Measurements from ENCODE around the genes SLC29A4, TNRC18, RSPH10B and DAGLB.

- PRO-cap, 5 experiments = peak in 3 of 5 experiments; most common plus-strand start chr7:5282918 (in 1); most common minus-strand start chr7:5283048 (in 3)
- RAMPAGE, long total RNA, 2 experiments = no peak in any of the 2 experiments
- RRBS = 3% methylated on average over 18 of the region's 84 CpGs
Observed at GRCh38 chr7:5282776-5283430, at the start of gene SLC29A4. Gene SLC29A4, plus strand, starts transcription at chr7:5282943.

- PRO-cap, 5 experiments = no peak in any of the 5 experiments
- RAMPAGE, long total RNA, 2 experiments = no peak in any of the 2 experiments
- RRBS = no CpG with 5 or more reads among the region's 13 CpGs
Observed at GRCh38 chr7:5401392-5401921, 22.2 kb downstream of the TNRC18 start.

DNA sequence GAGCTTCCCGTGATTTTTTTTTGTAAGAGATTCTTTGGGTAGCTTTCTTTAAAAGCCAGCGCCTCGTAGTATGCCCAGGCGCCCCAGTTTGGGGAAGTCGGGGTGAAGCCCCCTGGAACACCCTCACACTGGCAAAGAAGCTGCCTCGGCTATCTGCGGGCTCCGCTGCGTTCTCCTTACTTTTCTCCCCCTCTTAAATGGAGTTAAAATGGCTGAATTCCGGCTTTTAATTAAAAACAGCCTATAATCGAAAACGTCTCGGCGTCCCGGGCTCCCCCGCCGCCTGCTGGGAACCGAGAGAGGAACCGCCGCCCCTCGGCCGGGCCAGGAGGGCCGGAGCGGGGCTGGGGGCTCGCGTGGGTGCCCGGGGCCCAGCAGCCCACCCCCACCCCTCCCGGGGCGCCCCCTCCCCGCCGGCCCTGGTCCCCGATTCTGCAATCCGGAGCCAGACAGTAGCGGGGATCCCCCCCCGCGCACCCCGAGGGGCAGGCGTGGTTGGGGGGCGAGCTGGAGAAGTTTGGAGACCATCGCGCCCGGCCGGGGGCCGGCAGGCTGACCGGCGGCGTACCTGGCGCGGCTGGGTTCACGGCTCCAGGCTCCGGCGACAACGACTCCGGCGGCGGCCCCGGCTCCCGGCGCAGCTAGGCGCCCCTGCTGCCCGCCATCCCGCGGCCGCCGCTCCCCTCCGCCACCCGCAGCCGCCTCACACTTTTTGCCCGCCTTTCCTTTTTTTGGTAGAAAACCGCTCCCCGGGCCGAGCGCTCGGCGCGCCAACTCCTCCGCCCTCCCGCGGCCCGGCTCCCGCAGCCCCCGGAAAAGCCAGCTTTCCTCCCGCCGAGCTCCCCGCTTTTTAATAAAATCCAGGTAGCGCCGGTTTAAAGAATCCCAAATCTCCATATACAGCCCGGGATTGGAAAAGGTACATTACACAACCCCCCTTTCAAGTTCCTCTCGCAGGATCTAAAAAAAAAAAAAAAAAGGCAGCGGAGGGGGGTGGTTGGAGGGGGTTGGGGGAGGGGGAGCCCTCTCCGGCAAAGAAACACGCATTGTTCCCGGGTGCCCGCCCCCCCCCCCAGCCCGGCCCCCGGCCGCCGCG lies at the start of gene TNRC18:
TSS of gene TNRC18 (minus strand) at position 962 of the 1,096 bp plus-strand sequence.
- PRO-cap, 5 experiments = peak in 5 of 5 experiments; most common minus-strand start position 852 of the sequence (in 5)
- RAMPAGE, long total RNA, 2 experiments = no peak in any of the 2 experiments
- RRBS = 2% methylated on average over 50 of the region's 99 CpGs

- PRO-cap, 5 experiments = no peak in any of the 5 experiments
- RAMPAGE, long total RNA, 2 experiments = no peak in any of the 2 experiments
- RRBS = no CpG with 5 or more reads among the region's 14 CpGs
Observed at GRCh38 chr7:5527580-5527980, 2.8 kb downstream of the ACTB start.

DNA sequence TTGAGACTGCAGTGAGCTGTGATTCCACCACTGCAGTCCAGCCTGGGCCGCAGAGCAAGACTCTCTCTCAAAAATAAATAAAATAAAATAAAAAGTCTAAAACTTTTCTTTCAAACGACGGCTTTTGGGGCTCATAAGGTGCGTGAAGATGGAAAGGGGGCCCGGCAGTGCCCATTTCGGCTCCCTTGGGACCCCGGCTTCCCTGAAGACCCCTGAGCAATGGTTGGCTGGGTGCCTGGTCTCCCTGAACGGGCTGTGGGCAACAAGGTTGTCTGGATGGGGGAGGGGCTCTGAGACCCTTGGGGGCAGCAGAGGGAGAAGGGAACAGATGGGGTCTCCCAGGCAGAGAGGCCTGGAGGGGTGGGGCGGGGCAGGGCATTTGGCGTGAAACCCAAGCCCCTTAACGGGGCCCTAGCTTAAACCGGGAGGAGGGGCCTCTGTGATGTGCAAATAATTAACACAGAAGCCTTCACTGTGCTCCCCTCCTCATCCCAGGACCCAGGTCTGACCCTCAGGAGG lies 17.8 kb downstream of the FSCN1 start:
- PRO-cap, 5 experiments = no peak in any of the 5 experiments
- RAMPAGE, long total RNA, 2 experiments = no peak in any of the 2 experiments
- RRBS = no CpG with 5 or more reads among the region's 12 CpGs

- PRO-cap, 5 experiments = no peak in any of the 5 experiments
- RAMPAGE, long total RNA, 2 experiments = no peak in any of the 2 experiments
- RRBS = no CpG with 5 or more reads among the region's 16 CpGs
Observed at GRCh38 chr7:5633279-5633978, 40.8 kb downstream of the FSCN1 start.

DNA sequence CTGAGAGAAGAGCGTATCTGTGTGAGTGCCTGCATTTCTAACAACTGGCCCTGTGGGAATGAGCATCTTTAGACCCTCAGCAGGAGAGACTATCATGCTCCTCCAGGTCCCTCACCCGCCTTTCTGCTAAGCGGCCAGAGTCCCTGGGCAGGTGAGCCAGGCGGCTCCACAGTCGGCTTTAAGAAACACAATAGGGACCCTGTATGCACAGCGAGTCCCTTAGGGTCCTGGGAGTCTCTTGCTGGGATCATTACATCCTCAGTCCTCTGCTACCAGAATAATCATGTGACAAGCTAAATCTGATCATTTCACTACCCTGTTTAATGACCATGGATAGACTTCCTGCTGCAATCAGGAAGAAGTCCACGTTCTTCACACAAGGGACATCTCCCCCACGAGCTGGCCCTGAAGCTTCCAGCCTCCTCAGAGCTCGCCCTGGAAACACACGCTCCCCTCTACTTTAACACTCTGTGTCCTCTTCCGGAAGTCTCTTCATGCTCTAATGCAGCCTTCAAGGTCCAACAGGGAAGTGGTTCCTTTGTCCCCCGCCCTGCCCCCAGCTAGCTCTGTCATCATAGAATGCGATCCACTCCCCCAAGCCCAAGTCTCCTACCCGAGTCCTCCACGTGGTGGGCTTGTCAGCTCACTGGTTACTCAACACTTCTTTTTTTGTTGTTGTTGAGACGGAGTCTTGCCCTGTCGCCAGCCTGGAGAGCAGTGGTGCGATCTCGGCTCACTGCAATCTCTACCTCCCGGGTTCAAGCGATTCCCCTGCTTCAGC lies 87.3 kb downstream of the FSCN1 start:
- PRO-cap, 5 experiments = peak in 2 of 5 experiments; most common plus-strand start position 686 of the sequence (in 2); most common minus-strand start position 470 of the sequence (in 2)
- RAMPAGE, long total RNA, 2 experiments = no peak in any of the 2 experiments
- RRBS = no CpG with 5 or more reads among the region's 21 CpGs

- PRO-cap, 5 experiments = no peak in any of the 5 experiments
- RAMPAGE, long total RNA, 2 experiments = no peak in any of the 2 experiments
- RRBS = no CpG with 5 or more reads among the region's 7 CpGs
Observed at GRCh38 chr7:5680730-5681651, 88.4 kb downstream of the FSCN1 start.

- PRO-cap, 5 experiments = no peak in any of the 5 experiments
- RAMPAGE, long total RNA, 2 experiments = no peak in any of the 2 experiments
- RRBS = 67% methylated on average over 1 of the region's 12 CpGs
Observed at GRCh38 chr7:5696262-5696665, 85.2 kb downstream of the RNF216 start.

DNA sequence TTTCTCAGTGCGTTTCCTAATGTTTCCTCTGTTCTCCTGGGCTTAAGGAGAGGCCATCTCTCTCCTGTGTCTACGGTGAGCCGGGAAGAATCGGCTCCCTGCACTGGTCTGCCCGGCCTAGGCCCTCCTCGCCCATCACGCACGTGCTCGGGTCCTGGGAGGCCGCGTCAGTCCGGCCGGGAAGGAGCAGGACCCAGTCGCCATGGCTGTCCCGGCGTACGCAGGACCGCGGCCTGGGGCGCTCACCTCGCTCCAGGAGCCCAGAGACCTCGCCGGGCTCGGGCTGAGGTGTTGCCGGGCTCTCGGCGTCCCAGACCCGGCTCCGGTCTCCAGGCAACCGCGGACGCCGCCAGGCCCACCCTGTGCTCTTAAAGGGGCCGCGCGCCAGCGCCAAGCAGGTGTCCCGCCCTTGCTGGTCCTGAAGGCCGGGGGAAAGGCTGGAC lies at the start of gene RSPH10B:
TSS of gene RSPH10B (minus strand) at position 318 of the 443 bp plus-strand sequence.
- PRO-cap, 5 experiments = no peak in any of the 5 experiments
- RAMPAGE, long total RNA, 2 experiments = no peak in any of the 2 experiments
- RRBS = no CpG with 5 or more reads among the region's 39 CpGs

DNA sequence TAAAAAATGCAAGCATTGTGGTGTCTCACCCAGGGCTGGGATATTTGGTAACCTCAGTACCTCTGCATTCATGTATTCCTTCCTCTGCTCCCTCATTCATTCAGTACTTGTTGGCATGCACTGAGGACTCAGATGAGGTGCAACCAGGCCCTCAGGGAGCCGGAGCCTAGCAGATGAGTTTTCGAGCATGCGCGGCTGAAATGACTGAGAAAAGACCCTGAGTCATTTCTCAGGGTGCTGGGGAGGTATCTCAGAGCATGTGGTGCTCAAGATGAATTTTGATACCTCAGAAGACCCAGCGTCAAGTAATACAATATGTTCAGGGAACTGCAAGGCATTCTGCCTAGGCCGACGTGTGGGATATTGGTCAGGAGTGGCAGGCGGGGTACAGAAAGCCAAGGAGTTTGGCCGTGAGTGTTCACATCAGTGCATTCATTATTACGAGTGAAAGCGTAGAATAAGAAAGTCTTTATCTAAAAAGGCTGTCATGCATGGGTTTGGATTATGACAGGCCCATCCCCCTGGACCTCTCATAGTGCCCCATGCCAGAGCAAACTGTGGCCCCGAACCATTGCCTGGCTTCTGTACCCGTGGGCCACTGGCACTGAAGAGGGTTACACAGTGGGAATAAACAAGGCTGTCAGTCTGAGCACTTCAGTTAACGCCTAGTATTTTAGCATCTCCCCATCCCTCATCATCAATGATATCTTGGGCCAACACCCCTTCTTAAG lies 7.5 kb downstream of the AIMP2 start:
- PRO-cap, 5 experiments = no peak in any of the 5 experiments
- RAMPAGE, long total RNA, 2 experiments = no peak in any of the 2 experiments
- RRBS = no CpG with 5 or more reads among the region's 14 CpGs

DNA sequence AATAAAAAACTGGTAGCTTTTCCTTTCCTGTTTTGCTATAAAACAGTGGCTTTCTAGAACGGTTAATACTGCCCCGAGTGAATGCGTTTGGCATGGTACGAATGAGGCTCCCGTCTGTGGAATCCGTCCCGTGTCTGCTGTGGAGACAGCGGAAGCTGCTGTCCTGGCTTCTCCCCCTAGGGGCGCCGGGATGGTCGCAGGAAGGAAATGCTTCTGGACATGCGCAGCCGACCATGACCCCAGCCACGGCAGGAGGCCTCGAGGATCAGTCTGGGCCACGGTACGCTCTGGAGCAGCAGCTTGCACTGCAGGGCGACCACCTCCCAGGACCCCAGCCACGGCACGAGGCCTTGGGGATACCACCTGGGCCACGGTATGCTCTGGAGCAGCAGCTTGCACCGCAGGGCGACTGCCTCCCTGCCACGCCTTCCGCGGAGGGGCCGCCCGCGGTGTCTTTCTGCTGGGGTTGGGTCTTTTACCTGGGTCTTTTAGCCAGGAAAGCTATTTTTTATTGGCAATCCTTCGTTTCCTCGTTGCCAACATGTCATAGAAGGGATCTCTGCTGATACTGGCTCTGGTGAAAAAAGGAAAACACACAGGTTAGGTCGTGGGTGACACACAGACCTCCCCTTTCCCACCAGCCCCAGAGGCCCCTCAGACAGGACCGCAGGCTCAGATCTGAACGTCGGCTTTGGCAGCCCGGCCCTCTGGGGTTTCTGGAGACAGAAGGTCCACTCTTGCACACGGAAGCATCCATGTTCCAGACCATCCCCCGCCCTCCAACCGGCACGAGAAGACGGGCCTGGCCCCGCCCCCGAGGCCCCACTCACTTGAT lies 59.9 kb downstream of the USP42 start:
- PRO-cap, 5 experiments = no peak in any of the 5 experiments
- RAMPAGE, long total RNA, 2 experiments = no peak in any of the 2 experiments
- RRBS = 91% methylated on average over 6 of the region's 43 CpGs

GRCh38 chr7:6307768-6308113 lies 35.3 kb upstream of the CYTH3 start:
- PRO-cap, 5 experiments = no peak in any of the 5 experiments
- RAMPAGE, long total RNA, 2 experiments = no peak in any of the 2 experiments
- RRBS = no CpG with 5 or more reads among the region's 5 CpGs

- PRO-cap, 5 experiments = no peak in any of the 5 experiments
- RAMPAGE, long total RNA, 2 experiments = no peak in any of the 2 experiments
- RRBS = 21% methylated on average over 6 of the region's 30 CpGs
Observed at GRCh38 chr7:6395677-6396633, 21.6 kb downstream of the RAC1 start.

DNA sequence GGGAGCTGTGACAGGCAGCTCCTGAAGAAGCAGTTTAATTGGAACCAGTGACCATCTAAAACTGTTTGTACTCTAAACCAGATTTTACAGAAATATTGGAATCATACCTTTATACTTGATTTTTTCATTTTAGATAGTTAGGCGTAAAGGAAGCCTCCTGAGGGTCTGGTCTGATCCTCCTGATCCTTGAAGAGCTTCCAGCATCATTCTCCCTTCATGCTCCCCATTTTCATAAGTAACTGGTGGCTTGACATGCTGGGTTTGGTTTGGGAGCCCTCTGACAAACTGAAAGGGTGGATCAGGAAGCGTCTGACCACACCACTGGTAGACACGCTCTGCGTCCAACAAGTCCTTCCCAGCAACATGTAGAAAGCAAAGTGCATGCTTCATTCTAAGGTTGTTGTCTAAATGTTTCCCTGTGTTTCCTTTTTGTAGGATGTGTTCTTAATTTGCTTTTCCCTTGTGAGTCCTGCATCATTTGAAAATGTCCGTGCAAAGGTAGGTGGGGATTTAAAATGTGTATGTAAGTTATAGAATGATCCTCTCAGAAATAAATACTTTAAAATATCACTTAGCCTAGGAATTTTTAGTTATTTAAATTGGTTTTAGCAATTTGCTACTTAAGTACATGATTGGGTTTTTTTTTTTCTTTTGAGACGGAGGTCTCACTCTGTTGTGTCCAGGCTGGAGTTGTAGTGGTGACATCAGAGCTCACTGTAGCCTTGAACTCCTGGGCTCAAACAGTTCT lies 25.5 kb downstream of the RAC1 start:
- PRO-cap, 5 experiments = no peak in any of the 5 experiments
- RAMPAGE, long total RNA, 2 experiments = no peak in any of the 2 experiments
- RRBS = no CpG with 5 or more reads among the region's 6 CpGs

DNA sequence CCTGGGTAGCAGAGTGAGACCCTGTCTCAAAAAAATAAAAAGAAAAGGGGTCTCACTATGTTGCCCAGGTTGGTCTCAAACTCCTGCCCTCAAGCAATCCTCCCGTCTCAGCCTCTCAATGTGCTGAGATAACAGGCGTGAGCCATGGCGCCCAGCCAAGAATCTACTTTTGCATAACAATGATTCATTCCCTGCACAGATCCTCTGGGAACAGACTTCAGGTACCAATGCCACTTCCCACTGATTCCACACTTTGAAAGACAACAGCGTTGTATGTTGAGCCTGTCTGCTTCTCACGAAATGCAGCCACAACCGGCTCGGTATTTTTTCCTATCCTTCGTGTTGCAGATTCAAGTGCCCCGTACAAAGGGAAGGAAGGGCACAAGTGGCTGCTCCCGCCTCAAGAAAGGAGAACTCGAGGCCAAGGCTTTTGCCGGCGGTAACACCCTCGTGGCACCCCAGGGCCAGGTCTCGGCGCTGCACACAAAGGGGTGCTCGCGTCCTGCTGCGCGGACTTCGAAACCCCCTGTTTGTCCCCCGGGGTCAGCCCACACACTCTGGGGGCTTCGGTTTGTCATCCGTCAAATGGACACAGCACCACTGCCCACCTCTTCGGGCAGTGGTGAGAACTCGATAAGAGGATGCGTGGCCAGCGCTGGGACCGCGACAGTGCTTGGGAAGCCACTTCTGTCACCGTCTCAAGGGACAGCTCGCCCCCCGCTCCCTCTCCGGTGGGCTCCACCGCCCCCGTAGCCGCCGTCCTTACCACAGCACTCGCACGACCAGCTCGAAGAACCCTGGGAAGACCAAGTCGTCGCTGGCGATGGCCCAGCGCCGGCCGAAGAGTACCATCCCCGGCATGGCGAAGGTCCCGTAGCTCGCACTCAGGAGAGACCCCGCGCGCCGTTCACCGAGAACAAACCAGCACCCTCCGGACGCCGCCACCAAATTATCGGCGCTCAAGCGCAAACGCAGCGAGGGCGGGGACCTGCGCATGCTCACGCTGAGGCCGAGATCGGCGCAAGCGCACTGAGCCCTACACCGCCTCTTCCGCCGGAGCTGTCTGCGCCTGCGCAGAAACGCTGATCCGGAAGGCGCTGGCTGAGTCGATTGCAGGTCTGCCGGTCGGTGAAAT lies at the start of gene DAGLB:
TSS of gene DAGLB (minus strand) at position 973 of the 1,135 bp plus-strand sequence.
- PRO-cap, 5 experiments = peak in 5 of 5 experiments; most common plus-strand start position 1,076 of the sequence (in 5); most common minus-strand start position 951 of the sequence (in 4)
- RAMPAGE, long total RNA, 2 experiments = start-site peak on the plus strand in 1 of 2 experiments, centred at position 1,081 of the sequence, 14 reads per replicate
- RRBS = under 1% methylated on average over 35 of the region's 82 CpGs

GRCh38 chr7:6536581-6537207 lies 14.6 kb downstream of the GRID2IP start:
- PRO-cap, 5 experiments = no peak in any of the 5 experiments
- RAMPAGE, long total RNA, 2 experiments = no peak in any of the 2 experiments
- RRBS = 6% methylated on average over 6 of the region's 31 CpGs

- PRO-cap, 5 experiments = no peak in any of the 5 experiments
- RAMPAGE, long total RNA, 2 experiments = no peak in any of the 2 experiments
- RRBS = no CpG with 5 or more reads among the region's 15 CpGs
Observed at GRCh38 chr7:6827043-6827530, 1.0 kb upstream of the CCZ1B start.

GRCh38 chr7:7357536-7358274 lies 175.4 kb downstream of the C1GALT1 start:
- PRO-cap, 5 experiments = no peak in any of the 5 experiments
- RAMPAGE, long total RNA, 2 experiments = no peak in any of the 2 experiments
- RRBS = no CpG with 5 or more reads among the region's 9 CpGs

GRCh38 chr7:7432342-7432890 lies 103.3 kb downstream of the COL28A1 start:
- PRO-cap, 5 experiments = no peak in any of the 5 experiments
- RAMPAGE, long total RNA, 2 experiments = no peak in any of the 2 experiments
- RRBS = no CpG with 5 or more reads among the region's 9 CpGs

Measured in liver (tissue), 9 donors.